ENCODE measurements around a stretch of chr1.

GRCh38 chr1:93845538-93845931 lies 33.5 kb downstream of the DNTTIP2 start:
- PRO-cap = no peak

DNA sequence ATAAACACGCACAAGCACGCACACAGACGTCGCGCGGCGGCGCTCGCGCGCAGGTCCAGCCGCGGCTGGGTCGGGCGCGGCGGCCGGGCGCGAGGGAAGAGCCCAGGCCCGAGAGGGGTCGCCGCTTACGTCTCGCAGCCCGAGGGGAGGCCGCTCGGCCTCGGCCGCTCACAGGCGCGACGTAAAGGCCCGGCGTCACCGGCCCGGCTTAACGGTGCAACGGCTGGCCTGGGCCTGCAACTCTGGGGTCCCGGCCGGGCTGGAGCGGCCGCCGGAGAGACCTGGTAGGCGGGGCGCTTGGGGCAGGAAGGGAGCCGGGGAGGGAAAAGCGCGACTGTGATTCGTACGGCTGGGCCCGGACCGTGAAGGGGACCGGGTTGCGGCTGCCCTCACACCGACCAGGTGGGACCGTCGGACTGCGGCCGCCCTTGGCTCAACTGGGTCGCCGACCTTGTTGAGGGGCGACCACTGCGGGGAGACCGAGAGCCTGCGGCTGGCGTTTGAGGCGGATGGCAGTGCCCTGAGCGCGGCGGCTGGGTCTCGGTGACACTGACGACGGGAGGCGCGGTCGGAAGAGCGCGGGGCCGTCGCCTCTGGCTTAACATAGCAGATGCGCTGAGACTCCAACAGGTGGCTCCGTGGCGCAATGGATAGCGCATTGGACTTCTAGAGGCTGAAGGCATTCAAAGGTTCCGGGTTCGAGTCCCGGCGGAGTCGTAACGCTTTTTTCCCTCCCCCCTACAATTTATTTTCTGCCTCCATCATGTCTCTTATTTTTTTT lies 31.9 kb downstream of the DNTTIP2 start:
- PRO-cap = bidirectional peak, plus-strand start at position 629 of the sequence, minus-strand start at position 548 of the sequence; bidirectional peak, plus-strand start outside the sequence, minus-strand start at position 648 of the sequence

- PRO-cap = no peak
These were observed 3.5 kb downstream of the DNTTIP2 start for GRCh38 chr1:93875569-93875866.

- PRO-cap = no peak
These were observed 55.5 kb upstream of the GCLM start for GRCh38 chr1:93964585-93965354.

DNA sequence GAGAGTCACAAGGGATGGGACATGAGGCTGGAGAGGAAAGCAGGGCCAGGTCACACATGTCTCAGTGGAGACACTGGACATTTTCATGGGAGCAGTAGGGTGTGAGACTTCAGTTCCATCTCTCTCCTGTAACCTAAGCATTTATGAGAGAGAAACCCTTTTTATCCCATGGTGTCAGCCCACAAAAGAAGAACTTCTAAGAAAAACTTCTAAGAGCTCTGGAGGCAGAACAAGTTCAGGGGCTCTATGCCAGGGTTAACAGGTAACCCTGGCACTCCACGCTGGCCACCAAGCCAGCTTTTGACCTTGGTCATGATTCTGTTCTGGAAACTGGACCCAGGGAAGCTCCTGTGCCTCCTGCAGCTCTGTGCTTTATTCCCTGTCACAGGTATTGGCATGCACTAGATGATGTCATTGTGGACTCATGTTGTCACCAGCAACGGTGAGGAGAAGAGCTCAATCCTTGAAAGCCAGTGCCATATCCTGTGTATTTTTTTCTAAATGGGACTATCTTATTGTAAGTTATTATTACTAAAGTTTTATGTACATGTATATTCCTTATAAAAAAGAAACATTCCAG lies 56.6 kb upstream of the GCLM start:
- PRO-cap = unidirectional peak, minus-strand start at position 367 of the sequence

DNA sequence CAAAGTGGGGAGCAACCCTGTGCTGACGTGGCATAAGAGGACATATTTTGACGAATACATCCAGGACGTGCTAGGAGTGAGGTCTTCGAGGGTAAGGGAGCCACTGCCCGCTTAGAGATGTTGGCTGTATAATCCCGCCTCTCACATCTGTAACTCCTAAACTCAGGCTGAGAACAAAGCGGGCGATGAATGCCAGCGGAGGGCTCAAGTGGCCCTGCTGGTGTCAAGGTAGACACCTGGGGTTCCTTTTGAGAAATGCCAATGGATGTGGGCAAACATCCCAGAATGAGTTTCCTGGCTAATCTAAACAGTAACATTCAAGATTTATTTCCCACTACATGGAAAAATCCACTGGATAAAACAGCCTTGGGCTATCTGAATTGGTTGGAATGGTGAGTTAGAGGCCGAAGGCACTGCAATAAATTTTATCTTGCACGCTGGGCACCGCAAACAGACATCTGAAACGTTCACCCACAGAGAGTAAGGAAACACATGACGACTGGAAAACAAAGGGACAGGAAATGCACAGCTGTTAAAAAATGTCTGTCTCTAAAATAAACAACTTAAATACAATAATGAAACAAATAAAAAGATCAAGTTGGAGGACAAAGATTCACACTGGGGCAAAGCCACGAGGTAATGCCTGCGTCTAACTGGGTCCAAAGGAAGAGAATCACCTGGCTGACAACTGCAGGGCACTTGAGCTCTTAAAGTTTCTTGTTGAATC lies 51.4 kb downstream of the ABCA4 start:
- PRO-cap = no peak

DNA sequence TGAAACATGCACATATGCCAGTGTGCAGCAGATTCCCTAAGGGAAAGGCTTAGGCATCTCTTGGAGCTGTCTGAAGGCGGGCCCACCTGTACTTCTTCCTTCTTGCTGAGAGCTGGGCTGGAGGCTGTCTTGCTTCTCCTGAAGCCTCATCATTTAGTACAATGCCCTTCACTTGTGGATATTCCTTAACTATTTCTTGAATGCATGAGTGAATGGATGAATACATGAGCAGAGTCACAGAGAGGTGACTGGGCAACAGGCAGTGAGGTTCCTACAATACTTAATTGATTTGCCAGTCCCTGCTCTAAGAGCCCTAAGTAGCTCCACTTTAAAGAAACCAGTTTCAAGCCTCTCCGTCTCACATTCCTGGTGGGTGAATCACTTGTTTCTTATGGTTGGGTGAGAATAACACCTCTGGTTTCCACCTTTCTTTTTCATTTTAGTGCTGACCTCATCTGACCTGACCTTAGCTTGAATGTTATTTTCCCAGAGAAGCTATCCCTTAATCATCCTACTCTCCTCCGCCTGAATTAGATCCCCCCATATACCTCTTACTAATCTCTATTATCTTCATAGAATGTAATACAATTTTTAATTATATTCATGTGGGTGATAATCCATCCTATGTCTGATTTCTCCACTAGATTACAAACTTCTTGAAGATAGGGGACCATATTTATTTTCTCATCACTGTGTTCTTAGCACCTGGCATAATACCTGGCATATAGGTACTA lies 62.8 kb upstream of the ARHGAP29 start:
- PRO-cap = no peak

GRCh38 chr1:94406253-94406948 lies 11.8 kb upstream of the ABCD3 start:
- PRO-cap = no peak

DNA sequence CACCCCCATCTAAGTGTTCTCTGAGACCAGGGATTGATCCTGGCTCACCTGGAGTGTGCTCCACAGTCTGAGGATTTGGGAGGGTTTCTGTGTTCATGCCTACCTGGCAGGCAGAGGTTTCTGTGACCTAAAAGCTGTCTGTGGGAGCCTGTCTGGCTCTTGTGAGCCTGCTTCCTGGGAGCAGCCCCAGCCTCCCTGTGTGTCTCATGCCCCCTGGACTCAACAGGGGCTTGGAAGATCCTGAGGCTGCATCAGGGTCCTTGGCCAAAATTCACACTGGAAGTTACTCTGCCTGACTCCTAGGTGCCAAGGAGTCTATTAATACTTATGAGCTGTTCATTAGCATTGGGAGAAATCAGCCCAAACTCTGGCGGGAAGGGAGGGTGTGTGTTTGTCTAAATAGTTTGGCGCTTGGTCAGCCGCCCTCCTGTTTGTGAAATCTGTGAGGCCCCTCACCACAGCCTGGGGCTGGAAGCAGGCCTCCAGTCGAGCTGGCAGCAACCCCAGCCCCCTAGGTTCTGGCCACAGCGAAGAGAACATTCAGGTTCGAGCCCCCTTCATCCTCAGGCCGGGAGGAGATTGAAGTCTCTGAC lies 82.0 kb upstream of the F3 start:
- PRO-cap = no peak

DNA sequence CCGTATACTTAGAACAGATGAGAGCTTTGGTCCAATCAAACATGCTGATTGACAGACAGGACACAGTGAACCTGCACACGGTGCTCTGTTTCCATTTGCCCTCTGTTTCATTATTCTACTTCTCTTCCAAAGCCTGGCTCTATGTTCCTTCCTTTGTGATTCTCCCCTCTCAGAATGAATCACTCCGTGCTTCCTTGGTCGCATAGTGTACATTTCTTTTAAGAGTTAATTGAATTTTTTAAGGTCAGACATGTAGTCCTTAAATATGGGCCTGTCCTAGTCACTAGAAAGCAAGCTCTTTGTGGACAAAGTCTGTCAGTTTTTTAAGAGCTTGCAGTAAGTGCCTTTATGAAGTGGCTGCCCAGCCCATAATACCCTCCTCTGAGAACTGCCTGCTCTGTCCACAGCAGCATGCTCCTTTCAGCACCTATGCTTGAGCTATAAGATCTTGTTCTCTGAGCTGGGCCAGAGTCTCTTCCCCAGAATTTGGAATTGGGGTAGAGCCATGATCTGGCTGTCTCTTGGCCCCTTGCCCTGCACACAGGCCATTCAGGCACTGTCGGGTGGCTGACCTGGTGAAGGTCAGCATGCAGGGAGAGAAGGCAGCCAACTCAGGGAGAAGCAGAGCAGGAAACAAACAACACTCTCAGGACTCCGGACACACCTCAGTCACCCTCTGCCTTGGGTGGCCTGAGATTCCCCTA lies 66.7 kb upstream of the SLC44A3 start:
- PRO-cap = no peak

- PRO-cap = no peak
These were observed 48.0 kb upstream of the SLC44A3 start for GRCh38 chr1:94772142-94772633.

DNA sequence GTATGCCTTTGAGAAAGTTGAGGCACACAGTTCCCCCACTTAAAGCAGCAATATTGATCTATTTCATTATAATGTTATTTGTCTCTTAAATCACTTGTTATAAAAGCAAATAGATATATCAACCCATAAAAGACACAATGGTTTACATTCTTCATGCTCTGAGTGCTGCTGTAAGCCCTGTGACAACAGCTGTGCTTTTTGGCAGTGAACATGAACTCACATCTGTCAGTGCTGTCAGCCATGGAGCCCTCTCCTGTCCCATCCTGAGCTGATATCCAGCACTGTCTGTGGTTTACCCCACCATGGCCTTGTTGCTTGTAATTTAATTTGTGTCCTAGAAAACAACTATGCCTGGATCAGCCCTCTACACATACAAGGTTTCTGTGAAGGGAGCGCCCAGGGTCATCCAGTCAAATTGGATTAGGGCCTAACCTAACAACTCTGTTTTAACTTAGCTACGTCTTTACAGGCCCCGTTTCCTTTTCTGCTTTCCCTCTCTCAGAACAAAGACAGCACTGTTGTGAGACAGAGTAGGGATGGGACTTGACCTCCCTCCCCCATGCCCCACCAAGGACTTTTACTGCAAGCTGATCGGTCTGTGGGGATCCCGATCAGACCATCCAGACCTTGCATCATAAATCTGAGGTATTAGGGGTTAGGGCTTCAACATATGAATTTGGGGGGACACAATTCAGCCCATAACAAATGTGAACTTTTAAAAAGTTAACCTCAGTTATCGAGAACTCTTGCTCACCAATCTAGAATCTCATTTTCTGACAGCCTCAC lies 16.5 kb upstream of the SLC44A3 start:
- PRO-cap = no peak

DNA sequence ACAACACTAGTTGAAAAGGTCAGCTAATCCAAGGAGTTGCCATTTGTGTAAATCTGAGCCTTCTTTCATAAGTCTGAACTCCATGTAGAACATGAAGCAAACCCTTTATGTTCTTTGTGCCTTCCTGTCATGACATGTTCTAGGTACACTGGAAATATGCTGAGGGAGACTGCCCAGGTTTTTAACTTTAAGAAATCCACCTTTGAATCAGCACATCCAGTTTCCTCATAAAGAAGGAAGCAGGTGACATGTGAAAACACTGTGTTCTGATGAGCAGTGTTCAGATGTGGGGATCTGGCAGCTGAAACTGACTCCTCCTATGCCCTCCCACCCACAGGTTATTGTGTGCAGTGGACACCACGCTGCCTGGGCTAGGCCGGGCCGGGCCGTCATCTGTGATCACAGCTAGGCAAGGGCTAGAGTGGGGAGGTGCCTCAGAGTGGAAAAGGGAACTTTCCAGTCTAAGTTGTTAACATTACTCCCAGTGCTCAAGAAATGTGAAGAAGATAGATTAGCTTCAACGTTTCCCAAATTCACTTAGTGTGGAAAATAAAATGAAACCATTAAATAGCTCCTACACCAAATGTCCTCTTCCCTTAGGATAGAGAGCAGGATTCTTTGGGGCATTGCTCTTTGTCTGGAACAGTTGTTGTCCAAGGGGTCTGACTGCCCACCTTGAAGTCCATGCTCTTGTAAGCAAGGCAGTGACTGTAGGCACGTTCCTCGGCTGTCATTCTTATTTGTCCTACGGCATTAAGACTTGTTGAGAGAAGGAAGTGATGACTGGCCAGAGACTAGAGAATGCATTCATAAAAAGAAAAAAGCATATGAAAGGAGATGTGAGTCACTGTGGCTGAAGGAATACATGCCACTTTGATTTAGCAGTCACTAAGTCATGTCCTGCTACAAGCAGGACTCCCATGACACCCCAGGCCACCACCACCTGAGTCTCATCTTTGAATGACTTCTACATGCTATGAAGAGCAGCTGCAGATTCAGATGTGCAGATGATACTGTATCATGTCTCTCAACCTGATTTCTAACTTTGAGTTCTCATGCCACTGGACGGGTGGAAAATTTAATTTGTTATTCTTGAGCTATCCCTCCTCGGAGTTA lies 50.8 kb downstream of the CNN3 start:
- PRO-cap = no peak

- PRO-cap = no peak
These were observed 16.2 kb downstream of the CNN3 start for GRCh38 chr1:94910638-94911234.

GRCh38 chr1:94924769-94925384 lies 2.0 kb downstream of the CNN3 start:
- PRO-cap = no peak

GRCh38 chr1:95069296-95070178 lies 3.2 kb downstream of the ALG14 start:
- PRO-cap = no peak

GRCh38 chr1:95119387-95119833 lies 2.3 kb downstream of the TLCD4 start:
- PRO-cap = no peak

- PRO-cap = no peak
These were observed 5.2 kb downstream of the TLCD4 start for GRCh38 chr1:95122355-95122772.

GRCh38 chr1:95233196-95233765 lies 729 bp upstream of the RWDD3 start:
- PRO-cap = bidirectional peak, plus-strand start at chr1:95233403, minus-strand start at chr1:95233395

DNA sequence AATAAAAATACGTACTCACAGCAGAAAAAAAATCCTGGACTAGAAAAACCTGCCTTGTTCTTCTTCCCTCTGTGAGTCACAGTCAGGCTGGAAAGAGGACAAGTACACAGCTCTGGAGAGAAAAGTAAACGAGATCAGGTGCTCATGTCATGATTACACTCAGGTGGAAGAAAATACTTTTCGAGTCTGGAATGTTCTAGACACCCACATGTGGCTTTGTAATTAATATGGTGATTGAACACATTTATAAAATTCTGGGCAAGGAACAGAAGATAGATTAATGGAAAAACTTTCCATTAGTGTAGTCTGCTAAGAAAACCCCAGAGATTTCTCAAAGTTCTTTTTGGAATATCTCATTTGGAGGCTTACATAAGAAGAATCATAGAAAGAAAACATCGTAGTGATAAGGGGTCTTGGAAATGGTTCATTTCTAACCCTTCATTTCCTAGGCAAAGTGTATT lies 241.4 kb downstream of the PTBP2 start:
- PRO-cap = no peak

Data from fallopian tube (tissue), 1 donor.